Renal cortical epithelial cell (primary cell): Measurements from ENCODE around the genes LEUTX, FBL, AKT2, PLD3 and CYP2A7.

GRCh38 chr19:39778559-39779096 is at the start of gene LEUTX:
LEUTX (plus strand) TSS chr19:39778854.
- RRBS: no CpG with 5 or more reads among the region's 5 CpGs

- RRBS: 1% methylated on average over 16 of the region's 72 CpGs
Measured at GRCh38 chr19:39845530-39846605, at the start of gene FBL. FBL (minus strand) TSS chr19:39846379.

DNA sequence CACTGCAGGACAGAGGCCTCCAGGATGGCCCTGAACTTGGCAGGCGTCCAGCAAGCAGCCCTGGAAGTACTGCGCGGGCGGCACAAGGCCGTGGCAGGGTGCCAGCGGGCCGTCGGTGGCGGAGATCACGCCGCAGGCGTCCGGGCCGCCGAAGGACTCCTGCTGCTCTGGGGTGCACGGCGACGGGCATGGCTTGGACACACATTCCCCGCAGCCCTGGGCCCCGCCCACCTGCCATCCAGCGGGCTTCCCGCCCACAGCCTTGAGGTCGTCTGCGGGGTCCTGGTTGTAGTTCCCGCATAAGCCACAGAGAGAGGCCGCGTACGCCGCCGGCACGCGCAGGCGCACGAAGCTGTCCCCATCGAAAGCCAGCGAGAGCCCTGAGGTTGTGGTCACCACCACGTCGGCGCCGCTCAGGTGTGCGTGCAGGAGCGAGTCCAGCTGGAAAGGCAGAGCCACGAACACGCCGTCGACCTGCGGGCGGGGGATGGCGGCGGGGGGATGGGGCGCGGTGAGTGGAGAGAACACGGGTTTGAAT is 29.3 kb upstream of the FBL start:
- RRBS: no CpG with 5 or more reads among the region's 53 CpGs

DNA sequence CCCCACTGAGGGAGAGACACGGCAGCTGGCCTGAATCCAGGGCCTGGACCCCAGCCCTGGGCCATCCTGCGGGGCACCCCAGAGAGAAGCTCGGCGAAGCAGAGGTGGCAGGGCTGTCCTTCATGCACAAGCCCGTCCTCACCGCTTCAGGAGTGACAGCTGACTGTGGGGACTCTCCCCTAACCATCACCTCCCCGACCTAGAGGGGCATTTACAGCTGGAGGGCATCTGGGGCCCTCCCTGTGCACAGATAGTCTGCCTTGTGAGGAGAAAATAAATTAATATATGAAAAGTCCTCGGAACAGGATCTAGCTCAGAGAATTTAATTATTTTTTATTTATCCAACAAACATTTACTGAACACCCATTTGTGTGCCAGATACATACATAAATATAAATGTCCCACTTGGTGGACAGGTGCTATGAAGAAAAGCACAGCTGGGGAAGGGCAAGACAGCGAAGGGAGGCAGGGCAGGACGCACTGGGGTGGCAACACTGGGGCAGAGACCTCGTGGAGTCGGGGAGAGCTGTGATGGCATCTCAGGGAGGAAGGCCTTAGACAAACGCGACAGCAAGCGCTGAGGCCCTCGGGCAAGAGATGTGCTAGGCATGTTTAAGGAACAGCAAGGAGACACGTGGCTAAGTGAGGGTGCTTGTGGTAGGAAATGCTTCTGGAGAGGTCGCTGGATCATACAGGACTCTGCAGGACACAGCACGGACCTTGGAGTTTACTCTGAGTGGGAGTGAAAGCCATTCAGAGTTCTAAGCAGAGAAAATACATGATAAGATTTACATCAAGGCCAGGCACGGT is 23.1 kb upstream of the CCNP start:
- RRBS: no CpG with 5 or more reads among the region's 20 CpGs

- RRBS: 1% methylated on average over 36 of the region's 78 CpGs
Measured at GRCh38 chr19:40285003-40285927, at the start of gene AKT2. AKT2 (minus strand) TSS chr19:40285345.

GRCh38 chr19:40316238-40316580 is 31.1 kb upstream of the AKT2 start:
- RRBS: no CpG with 5 or more reads among the region's 6 CpGs

GRCh38 chr19:40348235-40349064 is at the start of gene PLD3:
PLD3 (plus strand) TSS chr19:40348695.
- RRBS: under 1% methylated on average over 18 of the region's 78 CpGs

DNA sequence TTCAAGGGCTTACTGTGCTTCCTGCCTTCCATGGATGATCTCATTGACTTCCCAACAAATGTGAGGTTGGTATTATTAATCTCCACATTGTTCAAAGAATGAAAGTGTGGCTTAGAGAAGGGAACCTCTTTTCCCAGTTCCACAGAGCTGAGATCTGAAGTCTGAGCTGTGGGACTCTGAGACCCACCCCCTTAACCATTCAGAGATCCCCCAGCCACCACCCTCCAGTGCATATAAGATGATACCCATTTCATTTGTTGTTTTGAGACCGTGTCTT is 9.3 kb downstream of the PLD3 start:
- RRBS: no CpG with 5 or more reads among the region's 1 CpG

DNA sequence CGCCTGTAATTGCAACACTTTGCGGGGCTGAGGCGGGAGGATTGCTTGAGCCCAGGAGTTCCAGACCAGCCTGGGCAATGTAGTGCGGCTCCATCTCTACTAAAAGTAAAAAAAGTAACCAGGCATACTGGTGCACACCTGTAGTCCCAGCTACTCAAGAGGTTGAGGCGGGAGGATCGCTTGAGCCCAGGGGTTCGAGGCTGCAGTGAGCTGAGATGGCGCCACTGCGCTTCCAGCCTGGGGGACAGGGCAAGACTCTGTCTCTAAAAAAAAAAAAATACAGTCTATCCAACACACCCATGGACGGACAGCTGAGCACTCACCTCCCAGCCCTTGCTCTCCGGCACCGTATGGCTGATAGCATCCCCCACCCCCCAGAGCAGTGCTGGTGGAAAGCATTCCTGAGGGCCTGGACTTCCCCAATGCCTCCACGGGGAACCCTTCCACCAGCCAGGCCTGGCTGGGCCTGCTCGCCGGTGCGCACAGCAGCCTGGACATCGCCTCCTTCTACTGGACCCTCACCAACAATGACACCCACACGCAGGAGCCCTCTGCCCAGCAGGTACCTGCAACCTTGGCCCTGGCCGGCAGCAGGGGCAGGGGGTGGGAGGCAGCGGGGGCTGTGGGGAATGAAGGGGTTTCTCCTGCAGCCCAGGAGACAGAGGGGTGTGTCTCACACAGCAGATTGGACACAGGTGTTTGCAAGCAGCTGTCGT is 19.0 kb downstream of the PLD3 start:
- RRBS: no CpG with 5 or more reads among the region's 21 CpGs

GRCh38 chr19:40398564-40399291 is 8.7 kb upstream of the HIPK4 start:
- RRBS: 27% methylated on average over 8 of the region's 49 CpGs

DNA sequence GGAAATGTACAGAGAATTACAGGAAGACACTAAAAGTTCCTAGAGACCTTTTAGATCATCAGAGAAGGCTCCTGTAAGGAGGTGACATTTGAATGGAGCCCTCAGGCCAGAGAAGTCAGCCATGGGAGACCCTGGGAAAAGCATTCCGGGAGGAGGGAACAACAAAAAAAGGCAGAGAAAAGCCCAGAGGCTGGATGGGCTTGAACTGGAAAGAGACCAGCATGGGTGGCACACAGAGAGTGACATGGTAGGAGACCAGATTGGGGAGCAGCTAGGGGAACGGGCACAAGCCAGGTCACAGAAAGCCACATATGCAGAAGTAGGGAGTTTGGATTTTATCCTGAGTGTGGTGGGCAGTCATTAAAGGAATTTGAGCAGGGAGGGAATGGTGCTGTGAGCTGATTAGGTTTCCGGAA is 1.2 kb downstream of the SERTAD1 start:
- RRBS: no CpG with 5 or more reads among the region's 3 CpGs

GRCh38 chr19:40424964-40425281 is 869 bp downstream of the SERTAD1 start:
- RRBS: no CpG with 5 or more reads among the region's 12 CpGs

GRCh38 chr19:40578104-40578898 is 1.6 kb downstream of the SHKBP1 start:
- RRBS: no CpG with 5 or more reads among the region's 15 CpGs

- RRBS: no CpG with 5 or more reads among the region's 15 CpGs
Measured at GRCh38 chr19:40588490-40588939, 11.8 kb downstream of the SHKBP1 start.

DNA sequence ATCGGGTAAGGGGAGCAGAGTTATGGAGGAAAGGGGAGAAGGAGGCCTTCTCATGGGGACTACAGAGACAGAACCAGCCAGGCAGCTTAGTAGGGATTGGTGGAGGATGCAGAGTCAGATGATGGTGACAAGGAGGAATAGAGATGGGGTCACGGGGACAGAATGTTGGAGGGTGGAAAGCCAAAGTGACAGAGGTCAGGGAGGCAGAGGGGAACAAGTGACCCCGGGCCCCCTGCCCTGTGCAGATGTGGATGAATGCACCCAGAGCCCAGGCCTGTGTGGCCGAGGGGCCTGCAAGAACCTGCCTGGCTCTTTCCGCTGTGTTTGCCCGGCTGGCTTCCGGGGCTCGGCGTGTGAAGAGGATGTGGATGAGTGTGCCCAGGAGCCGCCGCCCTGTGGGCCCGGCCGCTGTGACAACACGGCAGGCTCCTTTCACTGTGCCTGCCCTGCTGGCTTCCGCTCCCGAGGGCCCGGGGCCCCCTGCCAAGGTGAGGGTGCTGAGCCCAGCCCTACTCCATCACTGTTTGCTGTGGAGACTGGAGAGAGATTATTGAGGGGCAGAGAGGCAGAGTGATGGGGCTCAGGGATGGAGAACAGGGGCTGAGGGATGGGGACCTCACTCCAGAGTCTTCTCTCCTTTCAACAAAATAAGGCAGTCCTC is 9.9 kb downstream of the LTBP4 start:
- RRBS: 94% methylated on average over 12 of the region's 17 CpGs

GRCh38 chr19:40667509-40668236 is 22.8 kb downstream of the NUMBL start:
- RRBS: no CpG with 5 or more reads among the region's 21 CpGs

- RRBS: no CpG with 5 or more reads among the region's 25 CpGs
Measured at GRCh38 chr19:40714912-40715309, 1.8 kb downstream of the COQ8B start.

DNA sequence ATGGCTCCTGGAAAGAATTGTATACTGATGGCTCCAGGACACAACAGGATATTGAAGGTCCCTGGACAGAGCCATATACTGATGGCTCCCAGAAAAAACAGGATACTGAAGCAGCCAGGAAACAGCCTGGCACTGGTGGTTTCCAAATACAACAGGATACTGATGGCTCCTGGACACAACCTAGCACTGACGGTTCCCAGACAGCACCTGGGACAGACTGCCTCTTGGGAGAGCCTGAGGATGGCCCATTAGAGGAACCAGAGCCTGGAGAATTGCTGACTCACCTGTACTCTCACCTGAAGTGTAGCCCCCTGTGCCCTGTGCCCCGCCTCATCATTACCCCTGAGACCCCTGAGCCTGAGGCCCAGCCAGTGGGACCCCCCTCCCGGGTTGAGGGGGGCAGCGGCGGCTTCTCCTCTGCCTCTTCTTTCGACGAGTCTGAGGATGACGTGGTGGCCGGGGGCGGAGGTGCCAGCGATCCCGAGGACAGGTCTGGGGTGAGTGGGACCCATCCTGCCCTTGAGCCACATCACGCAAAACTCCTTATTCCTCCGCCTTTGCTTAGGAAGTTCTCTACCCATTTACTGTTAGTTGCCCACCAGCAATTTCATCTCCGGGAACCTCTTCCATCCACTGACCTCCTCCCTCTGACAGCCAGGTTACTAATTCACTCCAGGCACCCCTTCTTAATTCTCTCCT is 1.0 kb downstream of the ITPKC start:
- RRBS: 11% methylated on average over 7 of the region's 15 CpGs

DNA sequence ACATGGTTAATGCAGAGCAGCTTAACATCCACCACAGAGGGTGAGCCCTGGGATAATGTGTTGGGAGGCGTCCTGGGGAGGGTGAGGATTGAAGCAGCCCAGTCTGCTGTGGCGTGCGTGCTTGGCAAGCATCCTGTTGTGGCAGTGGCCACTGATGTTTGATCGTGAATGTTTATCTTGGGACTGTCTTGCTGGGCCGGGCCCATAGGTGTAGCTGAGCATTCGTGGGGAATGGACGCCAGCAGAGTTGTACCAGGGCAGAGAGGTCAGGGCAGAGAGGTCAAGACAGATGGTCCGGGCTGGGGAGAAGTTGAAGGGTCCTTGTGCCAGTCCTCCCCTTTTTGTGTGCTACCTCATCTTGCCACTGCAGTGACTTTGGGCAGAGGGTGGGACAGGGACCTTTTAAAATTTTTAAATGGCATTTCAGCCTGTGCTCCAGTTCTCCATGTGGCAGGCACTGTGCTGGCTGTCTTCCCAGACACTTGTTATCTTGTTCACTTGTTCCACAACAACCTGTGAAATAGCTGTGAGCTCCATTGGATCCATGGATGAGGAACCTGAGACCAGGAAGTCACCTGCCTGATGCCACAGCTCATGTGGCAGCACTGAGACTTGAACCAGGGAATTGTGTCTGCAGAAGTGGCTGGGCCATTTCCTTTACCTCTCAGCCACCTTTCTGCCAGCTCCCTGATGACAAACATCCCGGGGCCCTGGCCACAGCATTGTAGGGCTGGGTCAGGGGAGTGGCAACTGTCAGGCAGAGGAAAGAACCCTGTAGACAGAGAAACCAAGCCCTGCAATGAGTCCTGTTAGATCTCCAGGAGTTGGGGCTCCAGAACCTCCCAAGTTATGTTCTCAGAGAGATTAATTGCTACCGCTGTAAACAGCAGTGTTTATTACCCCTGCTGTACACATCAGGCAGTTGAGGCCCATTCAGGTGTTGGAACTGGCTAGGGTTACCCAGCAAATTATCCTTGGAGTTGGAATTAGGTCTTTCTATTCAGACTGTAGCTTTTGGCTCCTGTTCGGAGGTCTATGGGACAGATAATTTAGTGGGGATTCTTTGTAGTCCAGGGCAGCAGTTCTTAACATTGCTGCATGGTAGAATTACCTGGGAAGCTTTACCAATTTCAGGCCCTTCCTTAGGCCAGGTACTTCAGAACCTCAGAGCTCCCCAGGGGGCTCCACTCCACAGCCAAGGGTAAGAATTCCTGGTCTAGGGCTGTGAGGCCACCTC is 6.4 kb downstream of the EGLN2 start:
- RRBS: 47% methylated on average over 3 of the region's 11 CpGs

GRCh38 chr19:40882057-40882518 is at the start of gene CYP2A7:
CYP2A7 (minus strand) TSS chr19:40882231.
- RRBS: no CpG with 5 or more reads among the region's 4 CpGs